Mesothelial cell of epicardium (in vitro differentiated cells): Measurements from ENCODE around the gene SIPA1L2.

- PRO-cap = bidirectional peak, plus-strand start at chr1:232630264, minus-strand start at chr1:232630126
Observed at GRCh38 chr1:232629751-232630214, at the start of gene SIPA1L2. TSS of gene SIPA1L2 (minus strand) at chr1:232630133.

- PRO-cap = no peak
Observed at GRCh38 chr1:232690311-232690644, 60.3 kb upstream of the SIPA1L2 start.

DNA sequence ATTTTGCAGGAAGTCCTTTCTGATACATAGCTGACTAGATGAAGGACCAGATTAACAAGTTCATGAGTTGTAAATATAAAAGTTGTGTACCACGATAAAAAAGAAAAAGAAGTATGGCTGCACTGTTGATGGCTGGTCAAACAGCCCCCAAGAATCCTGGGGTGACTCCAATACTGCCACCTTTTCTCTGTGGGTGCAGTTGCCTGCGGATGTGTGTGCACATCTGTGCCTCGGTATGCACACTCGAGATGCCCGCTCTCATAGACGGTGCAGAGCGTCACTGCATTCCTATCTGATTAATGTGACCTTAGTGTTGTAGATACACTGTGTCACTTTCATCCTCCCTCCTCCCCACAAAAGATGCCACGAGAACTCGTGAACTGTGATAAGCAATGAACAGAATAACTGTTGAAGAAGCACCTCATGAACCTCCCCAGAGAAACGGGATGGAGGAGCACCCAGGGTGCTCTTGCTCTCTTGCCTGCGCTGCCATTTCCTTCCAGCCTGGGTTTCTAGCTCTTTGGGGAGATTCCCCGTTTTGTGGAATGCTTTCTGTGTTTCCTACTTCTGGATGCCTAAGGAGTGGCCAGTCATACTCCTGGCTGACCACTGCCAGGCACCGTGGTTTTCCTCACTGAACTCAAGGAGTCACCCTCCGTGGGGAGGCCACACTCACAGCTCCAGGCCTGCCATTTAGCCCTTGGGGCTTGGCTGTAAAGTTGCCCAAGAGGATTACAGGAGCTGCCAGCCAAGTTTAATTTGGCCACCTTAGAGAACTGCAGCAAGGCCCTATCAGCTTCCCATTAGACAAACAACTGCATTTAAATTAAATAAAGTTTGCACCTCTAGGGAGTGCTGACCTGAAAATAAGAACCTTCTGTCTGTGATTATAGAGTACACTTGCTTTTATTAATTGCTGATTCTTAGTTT lies 32.0 kb downstream of the NTPCR start:
- PRO-cap = no peak

- PRO-cap = no peak
Observed at GRCh38 chr1:233644257-233644868, 30.5 kb downstream of the KCNK1 start.

DNA sequence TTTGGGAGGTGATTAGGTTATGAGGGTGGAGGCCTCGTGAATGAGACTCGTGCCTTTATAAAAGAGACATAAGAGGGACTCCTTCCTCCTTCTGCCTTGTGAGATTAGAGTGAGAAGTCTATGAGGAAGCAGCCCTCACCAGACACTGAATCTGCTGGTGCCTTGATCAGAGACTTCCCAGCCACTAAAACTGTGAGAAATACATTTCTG lies 41.6 kb downstream of the KCNK1 start:
- PRO-cap = no peak

GRCh38 chr1:234213732-234214654 lies 159.3 kb upstream of the COA6 start:
- PRO-cap = no peak

GRCh38 chr1:234495018-234495985 lies 16.3 kb upstream of the TARBP1 start:
- PRO-cap = no peak

DNA sequence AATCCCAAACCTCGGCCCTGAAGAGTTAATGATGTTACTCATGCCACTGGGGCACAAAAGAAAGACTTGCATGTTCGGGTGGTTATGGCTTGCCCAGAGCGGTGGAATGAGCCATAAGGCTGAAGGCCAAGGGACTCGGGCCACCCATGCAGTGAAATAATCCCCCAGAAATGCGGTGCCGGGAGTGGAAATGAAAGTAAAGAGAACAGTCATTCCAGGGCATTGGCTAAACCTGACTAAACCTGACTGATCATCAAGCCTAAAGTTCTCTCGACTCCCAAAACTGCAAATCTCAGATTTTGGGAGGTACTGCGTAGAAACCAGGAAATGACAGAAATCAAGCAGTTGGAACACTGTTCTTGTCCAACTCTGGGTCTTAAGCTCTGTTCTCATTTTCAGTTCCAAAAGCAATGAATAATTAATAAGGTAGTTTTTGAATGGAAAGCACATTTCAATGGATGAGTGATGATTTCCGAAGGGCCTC lies 20.8 kb upstream of the TARBP1 start:
- PRO-cap = no peak

DNA sequence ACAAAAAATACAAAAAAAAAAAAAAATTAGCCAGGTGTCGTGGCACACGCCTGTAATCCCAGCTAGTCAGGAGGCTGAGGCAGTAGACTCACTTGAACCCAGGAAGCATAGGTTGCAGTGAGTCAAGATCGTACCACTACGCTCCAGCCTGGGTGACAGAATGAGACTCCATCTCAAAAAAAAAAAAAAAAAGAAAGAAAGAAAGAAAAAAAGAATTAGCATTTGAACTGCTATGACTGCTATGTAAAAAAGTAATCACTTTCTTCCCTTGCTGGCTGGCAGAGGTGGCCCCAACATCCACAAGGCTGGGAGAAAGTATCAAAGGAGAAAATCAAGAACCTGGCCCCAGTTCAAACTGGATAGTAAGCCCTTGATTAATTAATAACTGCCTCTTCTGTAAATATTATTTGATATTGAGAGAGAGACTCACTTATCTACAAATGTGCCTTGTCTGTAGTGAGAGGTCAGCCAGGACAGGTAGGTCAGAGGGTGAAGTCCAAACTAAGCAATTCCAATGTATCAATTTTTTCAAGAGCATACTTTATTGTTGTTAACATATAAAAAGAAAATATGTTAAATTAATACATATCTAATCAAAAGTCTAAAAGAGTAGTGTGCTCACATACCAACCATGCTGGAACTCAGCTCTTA lies 23.7 kb upstream of the TARBP1 start:
- PRO-cap = no peak

DNA sequence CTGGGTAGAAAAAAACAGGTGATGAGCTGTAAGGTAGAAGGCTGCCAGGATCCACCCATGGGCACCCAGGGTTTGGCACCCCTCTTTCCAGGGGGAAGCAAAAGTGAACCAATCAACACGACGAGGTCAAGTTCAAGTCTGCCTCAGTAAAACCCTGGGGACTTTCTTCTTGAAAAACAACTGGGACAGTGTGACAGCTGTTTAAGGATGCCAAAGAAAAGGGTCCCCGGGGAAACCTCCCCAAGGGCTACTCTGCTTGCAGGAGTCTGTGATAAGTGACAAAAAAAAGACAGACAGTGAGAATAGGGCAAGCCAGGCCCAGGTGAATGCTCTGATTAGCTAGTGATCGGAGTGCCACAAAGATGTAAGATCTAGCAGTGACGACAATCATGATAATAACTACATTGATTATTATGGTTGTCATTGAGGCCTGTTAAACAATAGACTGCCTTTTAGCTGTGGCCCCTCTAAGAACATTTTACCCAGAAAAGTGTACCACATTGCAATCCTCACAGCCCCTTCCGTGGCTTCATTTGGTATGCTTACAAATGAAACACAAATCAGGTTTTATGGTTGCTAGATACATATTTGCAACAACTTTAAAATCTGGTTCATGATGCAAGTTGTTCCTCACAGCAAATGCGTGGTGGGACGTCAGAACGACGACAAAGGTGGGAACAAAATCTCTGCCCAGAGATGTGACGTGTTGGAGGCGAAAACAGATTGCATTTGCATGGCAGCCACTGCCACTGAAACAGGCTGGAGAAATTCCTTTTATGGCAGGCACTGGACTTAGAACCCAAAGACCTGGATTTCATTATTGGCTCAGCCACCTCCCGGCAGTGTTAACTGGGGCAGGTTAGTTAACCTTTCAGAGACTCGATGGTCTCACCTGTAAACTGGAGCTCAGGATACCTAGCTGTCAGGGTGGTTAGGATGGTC lies 58.8 kb upstream of the TARBP1 start:
- PRO-cap = no peak

GRCh38 chr1:234598007-234598364 lies 12.0 kb downstream of the IRF2BP2 start:
- PRO-cap = no peak

GRCh38 chr1:234702621-234702885 lies 92.6 kb upstream of the IRF2BP2 start:
- PRO-cap = no peak

- PRO-cap = no peak
Observed at GRCh38 chr1:234823270-234823888, 213.4 kb upstream of the IRF2BP2 start.

- PRO-cap = no peak
Observed at GRCh38 chr1:234912681-234913469, 215.8 kb downstream of the TOMM20 start.

DNA sequence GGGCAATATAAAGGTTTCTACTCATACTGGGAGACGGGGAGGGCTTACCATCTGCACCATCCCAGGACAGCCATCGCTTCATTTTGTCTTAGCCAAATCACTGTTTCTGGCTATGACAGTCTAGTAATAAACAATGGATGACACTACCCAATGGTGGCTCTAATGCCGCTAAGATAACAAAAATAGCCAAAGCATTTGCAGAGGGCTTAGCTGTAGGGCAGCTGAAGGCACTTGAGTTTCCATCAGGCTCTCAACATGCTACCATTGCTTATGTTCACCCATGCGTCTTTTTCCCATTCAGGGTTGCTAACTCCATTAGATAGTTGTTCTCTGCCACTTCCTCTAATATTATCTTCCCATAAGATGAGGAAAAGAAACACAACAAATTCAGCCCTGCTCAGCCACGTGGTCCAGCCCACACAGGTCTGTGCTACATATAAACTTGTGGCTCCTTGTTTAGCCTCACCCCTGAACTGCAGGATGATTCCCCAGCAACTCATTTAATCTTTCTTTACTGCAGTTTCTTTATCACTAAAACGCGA lies 159.6 kb downstream of the TOMM20 start:
- PRO-cap = no peak

DNA sequence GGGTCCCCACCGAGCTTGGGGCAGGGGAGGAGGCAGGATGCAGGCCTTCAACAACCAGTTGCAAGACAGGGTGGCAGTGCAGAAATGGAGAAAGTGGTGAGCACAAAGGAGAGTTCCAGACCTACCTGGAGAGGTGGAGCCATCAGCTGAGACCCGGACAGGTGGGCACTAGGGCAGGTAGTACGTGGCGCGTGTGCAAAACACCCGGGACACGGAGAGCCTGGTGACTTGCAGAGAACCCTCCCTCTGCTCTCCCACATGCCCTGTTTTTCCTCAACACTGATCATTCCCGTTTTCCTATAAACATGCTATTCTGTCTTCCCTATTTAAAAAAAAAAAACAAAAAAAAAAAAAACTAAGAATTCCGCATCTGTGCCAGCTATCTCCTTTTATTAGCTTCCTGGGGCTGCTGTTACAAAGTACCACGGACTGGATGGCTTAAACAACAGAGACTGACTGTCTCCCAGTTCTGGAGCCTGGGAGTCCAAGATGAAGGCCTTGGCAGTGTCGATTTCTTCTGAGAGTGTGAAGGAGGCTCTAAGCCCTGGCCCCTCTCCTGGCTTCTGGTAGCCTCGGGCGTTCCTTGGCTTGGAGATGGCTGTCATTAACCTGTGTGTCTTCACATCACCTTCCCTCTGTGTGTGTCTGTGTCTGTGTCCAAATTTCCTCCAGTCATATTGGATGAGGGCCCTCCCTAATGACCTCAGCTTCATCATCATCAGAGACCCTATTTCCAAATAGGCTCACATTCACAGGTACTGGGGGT lies 138.6 kb downstream of the TOMM20 start:
- PRO-cap = no peak

- PRO-cap = no peak
Observed at GRCh38 chr1:235063137-235063634, 65.5 kb downstream of the TOMM20 start.

GRCh38 chr1:235074311-235074697 lies 54.3 kb downstream of the TOMM20 start:
- PRO-cap = no peak

DNA sequence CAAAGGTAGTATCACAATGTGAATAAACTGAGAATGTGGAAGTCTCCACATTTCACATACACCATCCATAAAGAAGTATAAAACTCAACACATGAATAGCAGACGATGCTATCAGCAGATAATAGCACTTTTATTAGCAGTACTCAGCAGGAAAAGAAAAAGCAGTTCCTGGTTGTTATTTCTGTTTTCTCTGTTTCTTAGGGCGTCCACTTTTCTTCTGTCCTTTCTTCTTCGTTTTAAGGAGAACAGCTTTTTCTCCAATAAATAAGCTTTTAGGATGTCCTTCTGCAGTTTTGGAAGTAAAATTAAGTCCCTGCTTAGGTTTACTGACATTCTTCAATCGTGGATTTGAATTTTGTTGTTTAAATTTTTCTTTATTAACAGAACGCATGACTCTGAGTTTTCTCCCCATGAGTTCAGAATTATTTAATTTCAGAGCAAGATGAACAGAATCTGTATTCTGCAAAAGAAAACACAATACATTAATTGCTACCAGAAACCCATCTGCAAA lies 3.0 kb upstream of the TOMM20 start:
- PRO-cap = no peak

- PRO-cap = no peak
Observed at GRCh38 chr1:235156508-235157101, 4.4 kb downstream of the RBM34 start.